ENCODE measurements around a stretch of chr12.

- RRBS: no CpG with 5 or more reads among the region's 6 CpGs
These were observed 30.9 kb downstream of the CMKLR1 start for GRCh38 chr12:108308192-108308705.

DNA sequence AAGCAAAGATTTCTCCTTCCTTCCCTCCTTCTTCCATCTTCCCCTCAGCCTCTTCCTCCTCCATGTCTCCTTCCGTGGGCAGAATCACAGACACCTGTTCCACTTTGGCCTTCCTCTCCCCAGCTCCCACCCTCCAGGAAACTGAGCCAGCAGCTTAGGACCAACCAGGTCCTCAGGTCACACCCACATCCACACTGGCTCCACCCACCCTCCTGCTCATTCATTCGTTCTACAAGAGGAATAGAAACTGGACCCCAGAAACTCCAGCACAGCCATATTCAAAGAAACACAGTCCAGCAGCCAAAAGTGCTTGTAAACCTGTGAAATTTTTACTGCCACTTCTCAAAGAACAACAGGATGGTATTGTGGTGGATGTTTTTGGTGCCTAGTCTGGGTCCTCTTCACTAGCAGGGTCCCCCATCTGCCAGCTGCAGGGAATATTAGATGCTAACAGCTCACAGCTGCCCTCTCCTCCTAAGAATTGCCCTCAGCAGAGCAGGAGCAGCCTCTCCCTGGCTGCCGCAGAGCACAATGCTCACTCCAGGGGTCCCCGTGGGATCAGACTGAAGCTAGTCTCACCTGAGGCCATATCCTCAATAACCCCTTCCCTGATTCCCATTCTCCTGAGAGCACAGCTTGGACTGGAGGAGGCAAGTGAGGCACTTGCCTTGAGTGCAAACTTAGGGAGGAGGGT is 18.4 kb downstream of the CMKLR1 start:
- RRBS: no CpG with 5 or more reads among the region's 4 CpGs

GRCh38 chr12:108565718-108566350 is 3.4 kb downstream of the ISCU start:
- RRBS: no CpG with 5 or more reads among the region's 4 CpGs

DNA sequence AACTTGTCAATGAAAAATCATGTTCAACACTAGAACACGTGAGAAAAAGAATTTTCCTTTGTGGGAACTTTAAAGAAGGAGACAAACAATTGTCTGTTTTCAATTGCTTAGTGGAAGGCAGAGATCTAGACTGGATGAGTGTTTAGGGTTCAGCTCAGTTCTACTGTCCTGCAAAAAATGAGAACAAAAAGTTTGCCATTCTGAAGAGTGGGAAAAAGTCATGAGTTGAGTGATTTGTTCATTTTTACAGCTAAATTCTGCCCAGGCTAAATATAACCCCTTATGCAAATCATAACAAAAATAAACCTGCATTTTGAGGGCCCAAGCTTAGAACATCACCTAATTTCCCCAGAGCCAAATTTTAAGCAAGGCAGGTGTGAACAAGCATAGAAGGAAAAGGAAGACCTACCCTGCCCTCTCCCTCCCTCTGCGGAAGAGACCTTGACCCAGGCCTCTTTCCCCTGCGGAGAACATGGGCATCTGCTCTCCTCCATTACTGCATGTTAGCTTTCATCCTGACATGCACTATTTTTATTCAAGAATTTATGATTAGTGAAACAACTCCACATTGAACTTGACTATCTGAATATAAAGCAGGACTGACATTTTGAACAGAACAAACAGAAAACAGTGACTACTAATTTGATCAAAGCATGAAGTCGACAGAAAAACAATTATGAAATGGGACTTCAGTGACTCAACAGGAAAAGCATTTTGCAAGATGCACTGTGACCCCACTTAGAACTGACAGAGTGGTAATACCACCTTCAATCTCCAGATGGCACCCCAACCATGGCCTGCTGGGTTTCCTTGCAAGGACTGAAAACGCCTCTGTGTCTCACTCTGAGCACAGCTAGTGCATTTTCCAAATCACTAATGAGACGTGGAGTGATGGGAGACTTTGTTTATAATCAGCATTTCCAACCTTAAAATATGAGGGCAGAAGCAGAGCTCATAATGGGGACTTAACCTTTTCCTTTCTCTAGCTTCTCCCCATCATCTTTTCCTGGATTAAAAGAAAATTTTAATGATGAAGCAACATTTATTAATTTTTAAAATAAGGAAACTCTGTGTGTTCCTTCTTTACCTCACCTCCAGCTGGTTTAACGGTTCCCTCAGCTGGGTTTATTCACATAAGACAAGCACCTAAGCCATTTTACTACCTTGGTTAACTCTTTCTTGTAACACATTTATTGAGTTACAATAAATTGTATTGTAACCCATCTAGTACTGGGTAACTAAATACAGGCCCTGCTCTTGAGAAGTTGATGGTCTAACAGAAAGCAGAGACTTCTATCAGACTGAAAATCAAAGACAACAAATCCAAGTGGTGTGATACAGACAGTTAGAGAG is 31.0 kb upstream of the SELPLG start:
- RRBS: no CpG with 5 or more reads among the region's 7 CpGs

DNA sequence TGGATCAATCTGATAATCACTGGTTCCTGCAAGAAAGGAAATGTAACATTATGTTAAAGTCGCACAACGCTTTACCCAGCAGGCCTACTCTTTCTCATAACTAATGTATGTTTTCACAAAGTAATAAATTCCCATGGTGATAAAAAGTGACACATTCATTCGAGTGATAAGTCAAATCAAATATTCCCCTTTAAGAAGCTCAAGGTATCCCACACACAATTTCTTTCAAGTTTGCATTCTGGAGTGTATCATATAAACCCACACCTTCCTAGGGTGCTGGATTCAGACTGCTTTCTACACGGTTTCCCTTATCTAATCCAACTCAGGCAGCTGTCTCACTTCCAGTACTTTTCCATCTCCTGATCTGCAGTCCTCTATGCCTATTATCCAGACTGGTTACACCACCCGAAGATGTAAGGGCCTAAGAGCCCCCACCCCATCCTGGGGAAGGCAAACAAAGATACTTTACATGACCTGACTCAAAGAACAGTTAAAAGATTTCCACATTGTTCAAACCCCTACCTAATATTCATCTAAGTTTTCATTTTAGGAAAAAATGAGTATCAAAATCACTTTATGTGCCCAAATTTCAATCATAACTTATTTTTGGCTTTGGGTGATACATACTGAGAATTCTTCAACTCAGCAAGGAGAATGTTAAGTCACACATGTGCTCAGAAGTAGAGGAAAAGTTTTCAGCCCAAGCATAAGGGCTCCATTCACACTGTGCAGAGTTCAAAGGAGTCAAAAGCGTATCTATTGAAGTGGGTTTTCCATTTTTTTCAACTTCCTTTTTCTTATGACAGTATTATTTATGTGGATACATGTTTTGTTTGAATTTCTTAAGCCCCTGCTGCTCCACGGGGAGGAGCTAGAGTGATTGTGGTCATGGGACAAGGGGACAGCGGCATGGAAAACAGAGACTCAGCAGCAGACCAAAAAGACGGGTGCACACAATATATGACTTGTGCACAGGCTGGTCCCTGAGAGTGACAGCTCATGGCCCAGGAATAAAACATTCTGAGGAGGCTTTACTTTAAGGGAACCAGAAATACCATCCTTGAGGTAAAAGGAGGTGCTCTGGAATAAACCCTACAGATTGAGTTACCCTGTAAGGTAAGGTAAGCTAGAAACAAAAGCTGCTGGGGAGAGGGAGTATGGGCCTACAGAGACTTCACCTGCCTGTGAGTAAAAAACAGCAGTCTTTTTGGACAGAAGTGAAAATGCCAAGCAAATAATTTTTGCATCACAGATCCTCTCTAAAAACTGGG is 41.7 kb downstream of the CORO1C start:
- RRBS: no CpG with 5 or more reads among the region's 9 CpGs

- RRBS: no CpG with 5 or more reads among the region's 2 CpGs
These were observed 40.8 kb upstream of the CORO1C start for GRCh38 chr12:108772197-108772480.

- RRBS: no CpG with 5 or more reads among the region's 5 CpGs
These were observed 53.9 kb downstream of the SSH1 start for GRCh38 chr12:108803284-108803987.

DNA sequence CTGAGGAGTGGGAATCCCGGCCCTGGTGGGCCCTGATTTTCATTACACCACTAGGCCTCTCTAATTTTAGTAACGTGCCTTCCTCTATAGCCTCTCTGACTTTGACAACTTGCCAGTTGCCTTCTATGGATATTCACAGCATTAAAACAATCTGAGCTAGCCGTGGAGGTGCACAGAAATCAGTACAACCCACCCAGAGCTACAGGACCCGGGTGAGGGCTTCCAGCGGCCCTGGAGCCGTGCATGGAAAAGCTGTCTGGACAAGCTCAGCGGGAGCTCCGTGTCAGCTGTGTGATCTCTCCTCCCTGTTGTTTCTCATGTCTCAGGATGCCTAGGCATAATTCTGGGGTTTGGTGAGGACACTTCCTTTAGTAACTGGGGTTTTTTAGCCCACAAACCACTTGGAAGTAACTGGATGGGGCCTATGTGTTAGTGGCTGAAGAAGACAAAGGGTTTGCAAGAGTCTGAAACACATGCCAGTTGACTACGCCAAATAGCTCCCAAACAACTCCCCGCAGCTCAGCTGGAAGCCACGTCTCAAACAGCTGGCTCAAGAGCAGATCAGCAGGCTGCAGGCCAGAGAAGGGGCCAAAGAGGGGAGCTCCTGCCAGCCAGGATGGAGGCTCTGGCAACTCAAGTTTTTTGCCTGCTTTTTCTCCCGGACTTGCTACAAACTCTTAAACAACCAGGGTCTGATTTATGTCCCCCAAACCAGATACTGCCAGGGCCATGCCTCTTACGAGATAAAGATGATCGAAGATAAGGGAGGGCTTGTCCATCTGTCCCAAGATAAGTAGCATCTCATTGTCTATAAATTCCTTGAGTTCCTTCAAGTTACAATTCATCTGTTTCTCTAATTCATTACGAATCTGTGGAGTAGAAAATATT is 52.8 kb downstream of the SSH1 start:
- RRBS: no CpG with 5 or more reads among the region's 15 CpGs

- RRBS: no CpG with 5 or more reads among the region's 15 CpGs
These were observed 23.0 kb downstream of the SSH1 start for GRCh38 chr12:108834085-108835084.

GRCh38 chr12:108838027-108838836 is 19.2 kb downstream of the SSH1 start:
- RRBS: no CpG with 5 or more reads among the region's 16 CpGs

DNA sequence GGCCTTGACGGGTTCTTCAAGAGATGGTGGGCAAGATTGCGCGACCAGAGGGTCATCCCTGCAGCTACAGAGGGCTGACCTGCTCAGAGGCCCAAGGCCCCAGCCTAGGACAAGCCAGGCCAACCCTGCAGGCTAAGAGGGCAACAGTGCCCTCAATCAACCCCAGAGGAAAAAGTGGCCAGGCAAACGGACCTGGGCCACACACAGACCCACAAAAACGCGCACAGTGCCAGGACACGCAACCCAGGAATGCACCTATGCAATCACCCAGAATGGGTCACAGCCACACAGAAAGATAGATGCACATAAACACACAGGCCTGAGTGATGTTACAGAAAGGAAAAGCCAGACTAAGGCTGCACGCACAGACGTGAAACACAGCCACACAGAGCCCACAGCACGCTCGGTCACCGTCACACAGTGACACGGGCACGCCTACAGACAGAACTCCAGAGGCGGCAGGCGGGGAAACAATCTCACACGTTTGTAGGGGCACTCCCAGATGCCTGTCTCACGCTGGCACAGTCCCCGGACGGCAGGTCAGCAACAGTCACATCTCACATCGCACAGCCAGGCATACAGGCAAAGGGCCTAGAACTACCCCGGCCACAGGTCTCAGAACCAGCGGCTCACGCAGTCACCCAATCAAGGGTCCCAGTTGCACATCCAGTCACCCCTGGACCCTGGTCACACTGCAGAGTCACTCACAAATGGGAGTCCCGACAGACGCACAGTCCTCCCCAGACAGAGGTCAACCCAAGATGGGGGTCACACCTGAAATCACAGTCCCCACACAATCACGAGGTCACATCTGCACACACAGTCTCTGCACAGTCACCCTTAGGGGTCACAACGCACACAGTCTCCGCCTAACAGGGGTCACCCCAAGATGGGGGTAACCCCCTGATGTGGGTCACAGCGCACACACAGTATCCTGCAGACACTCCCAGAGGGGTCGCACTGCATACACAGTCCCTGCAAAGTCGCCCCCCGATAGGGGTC is 876 bp downstream of the SSH1 start:
- RRBS: 2% methylated on average over 4 of the region's 33 CpGs

DNA sequence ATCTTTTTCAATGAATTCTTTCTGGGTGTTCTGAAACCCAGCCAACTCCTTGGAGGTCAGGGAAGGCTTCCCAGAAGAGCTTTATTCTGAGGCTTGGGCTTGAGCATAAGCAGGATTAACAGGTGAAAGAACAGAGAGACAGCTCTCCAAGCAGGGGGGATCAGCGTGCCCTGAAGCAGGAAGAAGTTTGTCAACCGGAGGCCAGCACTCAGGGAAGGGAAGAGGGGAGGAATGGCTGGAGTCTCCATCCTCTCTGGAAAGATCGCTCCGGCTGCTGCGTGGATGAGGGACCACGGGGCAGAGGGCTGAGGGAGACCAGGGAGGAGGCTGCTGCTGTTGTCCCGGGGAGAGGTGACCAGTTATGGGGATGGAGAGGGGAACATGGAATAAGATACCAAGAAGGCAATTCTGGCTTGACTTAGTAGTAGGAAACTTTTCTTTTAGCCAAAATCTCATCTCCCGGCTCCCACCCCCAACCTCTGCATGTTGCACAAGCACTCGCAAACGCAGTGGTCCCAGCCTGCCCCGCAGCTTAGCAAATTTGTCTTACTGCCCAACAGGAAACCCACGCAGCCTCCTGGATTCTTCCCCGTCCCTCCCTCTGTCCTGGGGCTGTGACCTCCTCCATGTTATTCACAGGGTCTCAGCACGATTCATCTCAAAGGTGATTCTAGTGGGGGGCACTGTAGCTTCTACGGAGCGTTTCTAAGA is 1.1 kb upstream of the SSH1 start:
- RRBS: 27% methylated on average over 7 of the region's 16 CpGs

DNA sequence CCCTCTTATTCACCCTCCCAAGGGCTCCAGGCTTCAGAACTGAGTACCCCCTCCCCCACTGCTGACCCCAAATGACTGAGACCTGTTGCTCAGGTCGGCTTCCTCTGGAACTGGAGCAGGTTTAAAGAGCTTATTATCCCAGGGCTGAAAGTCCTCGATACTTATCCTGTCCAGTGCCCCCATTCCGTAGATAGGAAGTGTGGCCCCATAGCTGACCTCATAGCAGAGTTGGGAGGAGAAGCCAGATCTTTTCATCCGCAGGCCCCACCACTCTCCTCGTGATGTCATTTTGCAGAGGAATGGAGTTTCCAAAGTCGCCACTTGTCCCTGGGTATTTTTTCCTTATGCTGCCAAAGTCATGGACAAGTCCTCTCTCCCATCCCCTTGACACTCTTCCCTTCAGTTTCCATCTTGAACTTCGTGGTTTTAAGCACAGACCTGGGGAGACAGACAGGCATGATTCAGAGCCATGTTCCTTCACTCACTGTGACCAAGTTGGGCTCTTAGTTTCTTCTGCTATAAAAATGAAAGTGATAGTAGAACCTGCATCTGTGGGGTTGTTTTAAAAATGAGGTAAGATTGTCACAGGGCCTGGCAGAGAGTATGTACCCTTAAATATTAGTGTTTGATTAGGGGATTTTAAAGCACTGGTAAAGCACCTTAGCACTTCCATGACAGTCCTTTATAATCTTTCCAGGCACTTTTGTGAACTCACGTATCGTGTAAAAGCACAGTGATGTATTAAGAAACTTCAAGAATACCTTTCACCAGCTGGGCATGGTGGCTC is 1.3 kb downstream of the USP30 start:
- RRBS: no CpG with 5 or more reads among the region's 9 CpGs

- RRBS: 1% methylated on average over 19 of the region's 67 CpGs
These were observed 668 bp downstream of the UNG start for GRCh38 chr12:109097848-109098682.

DNA sequence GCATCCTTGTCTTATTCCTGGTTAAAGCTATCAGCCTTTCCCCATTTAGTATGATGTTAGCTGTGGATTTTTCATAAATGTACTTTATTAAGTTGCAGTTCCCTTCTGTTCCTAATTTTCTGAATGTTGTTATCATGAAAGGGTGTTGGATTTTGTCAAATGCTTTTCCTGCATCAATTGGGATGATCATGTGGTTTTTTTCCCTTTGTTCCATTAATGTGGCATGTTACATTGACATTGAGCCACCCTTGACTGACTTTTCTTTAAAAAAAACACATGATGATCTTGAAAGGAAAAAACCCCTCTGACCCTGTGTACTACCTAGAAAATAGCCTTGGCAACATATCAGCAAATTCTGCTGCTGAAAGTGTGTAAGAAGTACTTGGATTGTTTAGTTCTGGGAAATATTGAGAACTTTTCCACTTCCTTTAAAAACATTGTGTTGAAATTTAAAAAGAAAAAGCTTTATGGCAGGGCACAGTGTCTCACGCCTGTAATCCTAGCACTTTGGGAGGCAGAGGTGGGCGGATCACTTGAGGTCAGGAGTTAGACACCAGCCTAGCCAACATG is 20.6 kb downstream of the ACACB start:
- RRBS: no CpG with 5 or more reads among the region's 2 CpGs

- RRBS: no CpG with 5 or more reads among the region's 19 CpGs
These were observed 23.2 kb downstream of the ACACB start for GRCh38 chr12:109139201-109140321.

- RRBS: no CpG with 5 or more reads among the region's 4 CpGs
These were observed 31.6 kb downstream of the ACACB start for GRCh38 chr12:109147905-109148443.

GRCh38 chr12:109264040-109264538 is 45.0 kb downstream of the FOXN4 start:
- RRBS: 20% methylated on average over 7 of the region's 15 CpGs

- RRBS: no CpG with 5 or more reads among the region's 7 CpGs
These were observed 39.2 kb downstream of the UBE3B start for GRCh38 chr12:109516610-109517025.

DNA sequence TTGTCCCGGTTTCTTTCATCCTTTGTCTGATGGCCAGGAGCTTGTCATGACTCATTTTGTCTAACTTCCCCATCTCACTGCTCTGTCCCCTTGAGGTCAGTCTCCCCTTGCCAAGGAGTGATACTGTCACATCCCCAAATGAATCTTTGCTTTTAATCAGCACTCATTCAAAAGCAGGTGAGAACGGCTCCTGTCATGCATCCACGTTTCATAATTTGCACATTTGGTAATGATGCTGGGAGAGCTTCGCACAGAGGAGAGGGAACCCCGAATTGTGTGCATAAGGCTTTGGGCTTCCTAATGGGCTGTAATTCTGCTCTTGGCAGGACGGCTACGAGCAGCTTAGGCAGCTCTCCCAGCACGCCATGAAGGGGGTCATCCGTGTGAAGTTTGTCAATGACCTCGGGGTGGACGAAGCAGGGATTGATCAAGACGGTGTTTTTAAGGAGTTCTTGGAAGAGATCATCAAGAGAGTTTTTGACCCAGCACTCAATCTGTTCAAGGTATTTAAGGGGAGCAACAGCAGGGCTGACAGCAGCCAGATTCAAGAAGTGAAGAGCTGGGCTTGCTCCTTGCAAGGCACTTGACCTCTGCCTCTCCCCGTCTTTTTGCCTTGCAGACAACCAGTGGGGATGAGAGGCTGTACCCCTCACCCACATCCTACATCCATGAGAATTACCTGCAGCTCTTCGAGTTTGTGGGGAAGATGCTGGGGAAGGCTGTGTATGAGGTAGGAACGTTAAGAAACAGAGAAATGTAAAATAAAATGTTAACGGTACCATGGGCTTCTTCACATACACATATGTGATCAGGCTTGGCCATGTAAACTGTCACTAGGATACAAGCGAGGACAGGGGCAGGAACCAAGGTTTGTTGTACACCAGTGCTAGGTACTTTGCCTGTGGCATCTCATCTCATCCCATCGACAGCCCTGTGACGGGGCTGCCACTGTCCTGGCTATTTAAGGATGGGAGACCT is 43.7 kb downstream of the UBE3B start:
- RRBS: no CpG with 5 or more reads among the region's 19 CpGs

Data from epithelial cell of prostate (primary cell).